Epidermal melanocyte (primary cell): ENCODE measurements around a stretch of chr1.

DNA sequence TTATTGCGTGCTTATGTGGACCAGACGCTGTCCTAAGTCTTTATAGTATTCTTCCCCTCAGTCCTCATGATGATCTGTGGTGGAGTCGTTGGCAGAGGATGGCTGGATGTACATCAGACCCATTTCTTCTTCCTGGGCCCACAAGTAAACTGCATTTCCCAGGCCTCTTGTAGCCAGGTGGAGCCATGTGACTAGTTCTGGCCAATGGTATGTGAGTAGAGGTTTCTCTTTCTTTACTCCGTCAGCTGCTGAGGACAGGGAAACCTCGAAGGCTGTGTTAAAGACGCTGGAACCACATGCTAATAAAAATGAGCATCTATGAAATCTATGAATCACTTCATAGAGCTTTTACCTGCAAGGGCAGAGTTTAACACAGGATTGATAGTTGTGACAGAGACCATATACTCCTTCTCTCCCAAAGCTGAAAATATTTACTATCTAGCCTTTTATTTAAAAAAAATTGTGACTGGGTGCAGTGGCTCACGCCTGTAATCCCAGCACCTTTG, 18.7 kb upstream of the ZNF362 start:
- RRBS = no CpG with 5 or more reads among the region's 7 CpGs

DNA sequence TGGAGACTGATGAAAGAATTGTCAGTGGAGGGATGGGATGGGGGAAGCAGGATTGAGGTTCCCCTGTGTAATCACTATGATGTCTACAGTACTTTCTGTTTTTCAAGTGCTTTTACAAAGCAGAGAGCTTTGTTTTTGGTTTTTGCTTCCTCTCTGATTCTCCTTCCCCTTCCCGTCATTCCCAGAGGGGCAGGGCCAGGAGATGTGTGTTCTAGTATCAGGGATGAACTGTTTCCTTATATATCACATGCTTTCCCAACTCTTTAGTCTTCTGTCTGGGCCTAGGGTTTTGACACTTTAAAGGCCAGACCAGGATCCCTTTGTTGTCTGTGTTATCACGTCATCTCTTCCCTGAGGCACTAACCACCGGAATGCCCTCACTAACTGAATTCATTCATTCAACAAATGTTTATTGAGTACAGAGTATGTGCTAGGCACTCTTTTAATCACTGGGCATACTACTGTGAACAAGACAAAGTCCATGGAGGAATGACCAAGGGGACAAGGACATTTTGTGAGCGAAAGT, 12.2 kb upstream of the ZNF362 start:
- RRBS = no CpG with 5 or more reads among the region's 4 CpGs

DNA sequence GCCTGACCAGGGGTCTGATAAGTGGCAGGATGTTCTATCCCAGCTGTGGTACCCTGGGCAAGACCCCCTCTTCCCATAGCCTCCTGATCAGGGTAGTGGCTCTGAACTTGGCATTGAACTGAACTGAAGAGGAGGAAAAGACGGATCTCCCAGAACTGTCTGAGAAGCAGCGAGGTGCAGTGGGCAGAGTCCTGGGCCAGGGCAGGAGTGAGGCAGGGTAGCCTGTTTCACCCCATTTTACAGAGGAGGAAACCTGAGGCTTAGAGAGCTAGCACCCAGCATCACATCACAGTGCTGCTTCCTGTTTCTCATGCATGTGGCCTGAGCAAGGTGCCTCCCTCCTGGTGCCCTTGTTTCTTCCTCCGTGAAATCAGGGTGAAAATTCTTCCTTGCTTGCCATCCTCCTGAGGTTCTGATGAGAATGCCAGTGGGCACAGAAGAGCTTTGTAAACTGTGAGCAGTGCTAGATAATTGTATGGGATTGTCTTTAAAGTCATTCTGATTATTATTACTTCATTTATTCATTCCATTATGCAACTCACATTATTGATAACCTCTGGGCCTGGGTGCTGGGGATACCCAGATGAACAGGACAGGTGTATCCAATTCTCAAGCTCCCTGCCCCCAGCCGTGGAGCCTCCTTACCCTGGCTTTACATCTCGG, 17.2 kb downstream of the ZNF362 start:
- RRBS = no CpG with 5 or more reads among the region's 5 CpGs

GRCh38 chr1:33299719-33300687, 20.9 kb downstream of the A3GALT2 start:
- RRBS = no CpG with 5 or more reads among the region's 16 CpGs

- RRBS = 10% methylated on average over 16 of the region's 64 CpGs
Observed at GRCh38 chr1:33307028-33307600, 13.8 kb downstream of the A3GALT2 start.

GRCh38 chr1:33345127-33345969, 24.4 kb upstream of the A3GALT2 start:
- RRBS = no CpG with 5 or more reads among the region's 2 CpGs

GRCh38 chr1:33460834-33461472, 11.5 kb upstream of the ZSCAN20 start:
- RRBS = no CpG with 5 or more reads among the region's 3 CpGs

DNA sequence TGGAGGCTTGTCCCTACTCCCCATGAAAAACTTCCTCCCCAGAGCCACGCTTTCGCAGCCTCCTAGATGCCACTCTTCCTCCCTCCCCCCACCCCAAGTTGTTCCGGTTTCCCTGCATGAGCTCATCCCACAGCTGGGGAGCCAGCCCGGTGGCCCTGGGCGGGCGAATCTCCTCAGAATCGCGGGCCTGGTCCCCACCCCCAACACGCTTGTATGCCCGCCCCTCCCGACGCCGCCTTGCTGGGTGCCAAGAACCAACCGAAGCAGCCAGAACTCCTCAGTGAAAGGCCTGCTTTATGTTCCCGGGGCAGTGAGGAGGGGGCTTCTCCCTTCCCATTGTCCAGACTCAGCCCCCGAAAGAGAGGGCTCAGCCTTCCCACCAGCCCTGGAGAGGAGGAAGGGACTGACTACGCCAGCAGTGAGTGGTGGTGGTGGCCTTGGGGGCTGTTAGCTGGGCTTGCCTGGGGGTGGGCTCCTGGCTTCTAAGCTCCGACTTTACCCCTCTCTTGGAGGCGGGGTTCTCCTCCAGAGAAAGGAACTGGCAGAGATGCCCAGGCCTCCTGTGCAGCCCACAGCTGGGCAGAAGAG, 1.8 kb upstream of the CSMD2 start:
- RRBS = no CpG with 5 or more reads among the region's 19 CpGs

- RRBS = no CpG with 5 or more reads among the region's 5 CpGs
Observed at GRCh38 chr1:35177734-35178627, 15.0 kb downstream of the SFPQ start.

DNA sequence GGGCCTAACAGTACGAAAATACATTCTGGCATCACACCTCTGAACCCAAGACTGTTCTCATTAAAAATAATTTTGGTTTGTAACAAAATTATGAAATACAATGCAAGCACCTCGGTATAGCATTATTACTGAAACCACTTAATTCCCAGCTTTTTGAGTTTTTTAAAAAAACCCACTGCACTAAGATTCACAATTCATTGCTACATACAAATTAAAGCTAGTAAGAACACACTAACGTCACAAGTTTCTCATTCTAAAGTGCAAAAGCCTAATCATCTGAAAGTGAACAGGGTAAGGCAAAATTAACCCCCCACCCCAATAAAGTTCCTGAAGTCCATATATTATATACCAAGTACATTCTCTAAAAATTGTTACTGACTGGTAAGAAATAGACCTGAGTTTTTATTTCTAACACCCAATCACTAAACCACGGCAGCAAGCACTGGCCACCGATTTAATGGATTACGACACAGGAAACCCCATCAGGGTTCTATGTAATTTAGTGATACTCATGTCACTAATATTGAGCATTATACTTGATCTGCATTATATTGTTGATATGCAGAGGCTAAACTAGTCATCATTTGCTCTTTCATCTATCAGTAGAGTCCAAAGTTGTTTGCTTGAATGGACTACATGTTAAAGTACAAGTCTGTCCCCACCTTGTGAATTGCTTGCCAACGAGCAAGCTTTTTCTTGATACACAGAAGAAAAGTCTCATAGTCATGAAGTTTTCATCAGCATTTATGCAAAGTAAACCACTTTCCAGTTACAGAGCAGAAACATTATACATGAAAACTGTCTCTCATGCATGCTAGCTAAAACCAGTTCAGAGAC, 13.3 kb downstream of the SFPQ start:
- RRBS = no CpG with 5 or more reads among the region's 7 CpGs

DNA sequence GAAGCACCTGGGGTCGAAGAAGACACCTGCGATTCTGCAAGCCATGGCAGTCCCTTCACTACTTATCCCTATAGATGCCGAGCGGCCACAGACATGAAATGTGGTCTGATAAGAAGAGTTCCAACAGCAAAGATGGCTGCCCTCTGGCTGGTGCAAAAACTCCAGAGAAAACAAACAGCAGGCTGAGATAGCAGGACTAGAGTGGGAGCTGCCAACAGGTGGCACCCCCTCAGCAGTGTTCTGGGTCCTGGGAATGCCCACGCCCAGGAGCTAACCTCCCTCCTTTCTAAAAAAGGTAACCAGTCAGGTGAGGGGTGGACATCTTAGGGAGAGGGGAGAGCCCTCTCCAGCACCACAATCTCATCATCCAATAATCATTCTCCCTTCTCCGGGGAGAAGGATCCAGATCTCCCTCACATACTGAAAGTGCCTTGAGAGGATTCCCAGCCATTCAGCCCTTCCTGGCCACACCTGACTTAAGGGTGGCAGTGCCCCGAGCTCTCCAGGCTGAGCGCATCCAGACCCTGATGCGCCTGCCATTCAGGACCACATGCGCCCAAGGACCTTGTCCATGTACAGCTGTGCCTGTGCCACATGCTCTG, 121.4 kb downstream of the KIAA0319L start:
- RRBS = no CpG with 5 or more reads among the region's 10 CpGs

DNA sequence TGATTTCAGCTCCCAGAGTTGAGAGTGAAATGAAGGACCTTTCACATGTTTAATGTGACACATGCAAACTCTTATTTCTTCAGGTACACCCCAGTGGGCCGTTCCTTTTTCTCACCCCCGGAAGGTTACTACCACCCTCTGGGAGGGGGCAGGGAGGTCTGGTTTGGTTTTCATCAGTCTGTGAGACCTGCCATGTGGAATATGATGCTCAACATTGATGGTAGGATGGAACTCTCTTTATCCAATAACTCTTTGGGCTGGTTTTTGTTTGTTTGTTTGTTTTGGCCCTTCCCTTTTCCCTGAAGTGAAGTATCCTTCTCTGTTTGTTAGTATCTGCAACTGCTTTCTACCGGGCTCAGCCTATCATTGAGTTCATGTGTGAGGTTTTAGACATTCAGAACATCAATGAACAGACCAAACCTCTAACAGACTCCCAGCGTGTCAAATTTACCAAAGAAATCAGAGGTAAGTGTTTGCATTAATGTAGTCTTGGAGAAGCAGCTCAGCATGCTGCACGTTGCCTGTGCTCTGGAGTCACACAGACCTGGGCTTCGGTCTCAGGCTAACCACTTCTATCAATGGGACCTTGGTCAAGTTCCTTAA, 17.9 kb downstream of the AGO4 start:
- RRBS = no CpG with 5 or more reads among the region's 6 CpGs

- RRBS = no CpG with 5 or more reads among the region's 1 CpG
Observed at GRCh38 chr1:35919609-35920328, 11.1 kb upstream of the AGO3 start.

- RRBS = no CpG with 5 or more reads among the region's 3 CpGs
Observed at GRCh38 chr1:35921315-35922039, 9.4 kb upstream of the AGO3 start.

DNA sequence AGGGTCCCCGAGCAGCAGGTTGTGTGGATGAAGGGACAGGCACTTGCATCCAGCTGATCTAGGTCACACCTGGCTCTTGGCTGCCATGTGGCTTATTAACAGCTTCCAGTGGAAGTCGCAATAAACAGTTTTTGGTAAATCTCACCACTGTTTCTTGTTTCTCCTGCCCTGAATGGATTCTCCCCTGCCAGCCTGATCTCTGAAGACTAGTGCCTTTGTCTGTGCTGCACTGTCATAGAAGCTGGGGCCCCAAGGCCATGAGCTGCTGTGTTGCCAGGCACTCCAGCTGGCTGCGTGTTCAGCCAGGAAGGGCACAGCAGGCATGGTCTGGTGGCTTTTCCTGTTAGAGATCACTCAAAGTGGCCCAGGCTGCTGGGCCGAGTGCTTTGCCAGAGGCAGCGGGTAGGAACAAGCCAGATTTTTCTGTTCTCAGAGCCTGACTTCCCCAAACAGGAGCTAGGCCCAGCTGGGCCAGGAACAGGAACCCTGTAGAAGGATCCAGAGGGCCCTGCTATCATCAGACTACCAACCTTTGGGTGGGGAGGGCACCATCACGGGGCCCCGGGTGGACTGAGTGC, 5.2 kb downstream of the ADPRS start:
- RRBS = no CpG with 5 or more reads among the region's 7 CpGs

- RRBS = no CpG with 5 or more reads among the region's 3 CpGs
Observed at GRCh38 chr1:36151941-36152311, 2.6 kb upstream of the TRAPPC3 start.

DNA sequence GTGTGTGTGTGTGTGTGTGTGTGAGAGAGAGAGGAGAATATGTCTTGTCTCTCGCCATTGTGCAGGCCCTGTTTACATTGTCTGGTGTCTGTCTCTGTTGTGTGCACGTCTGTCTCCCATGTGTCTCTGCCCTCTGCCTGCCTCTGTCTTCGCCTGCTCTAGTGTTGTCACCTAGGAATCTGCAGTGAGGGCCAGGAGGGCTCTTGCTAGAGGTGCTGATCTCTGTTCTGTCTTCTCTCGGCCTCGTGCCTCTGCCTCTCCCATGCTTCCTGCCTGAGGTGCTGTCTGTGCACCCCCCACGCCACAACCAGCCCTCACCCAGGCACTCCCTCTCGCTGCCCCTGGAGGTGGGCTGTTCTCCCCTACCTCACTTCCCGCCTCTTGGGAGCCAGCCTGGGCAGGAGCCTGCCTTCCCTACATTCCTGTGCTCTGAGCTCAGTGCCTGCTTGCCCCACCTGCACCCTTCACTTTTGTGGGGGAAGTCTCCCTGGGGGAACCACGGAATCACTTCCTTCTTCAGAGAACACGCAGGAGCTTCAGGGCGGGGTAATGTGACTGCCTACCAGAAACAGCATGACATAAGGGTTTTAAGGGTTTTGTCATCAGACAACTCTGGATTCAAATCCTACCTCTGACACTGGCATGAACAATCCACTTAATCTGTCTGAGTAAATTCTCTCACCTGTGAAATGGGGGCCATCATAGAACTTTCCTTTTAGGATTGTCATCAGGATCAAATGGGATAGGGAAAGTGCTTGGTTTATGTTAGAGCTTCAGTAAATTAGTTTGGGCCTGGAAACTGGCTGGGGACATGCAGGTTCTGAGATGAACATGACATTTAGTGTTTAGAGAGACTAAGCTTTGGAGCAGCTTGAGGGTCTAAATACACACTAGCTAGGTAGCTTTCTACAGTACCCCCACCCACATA, 6.2 kb downstream of the MAP7D1 start:
- RRBS = no CpG with 5 or more reads among the region's 11 CpGs

GRCh38 chr1:36176181-36176882, 20.4 kb downstream of the MAP7D1 start:
- RRBS = 70% methylated on average over 26 of the region's 72 CpGs

DNA sequence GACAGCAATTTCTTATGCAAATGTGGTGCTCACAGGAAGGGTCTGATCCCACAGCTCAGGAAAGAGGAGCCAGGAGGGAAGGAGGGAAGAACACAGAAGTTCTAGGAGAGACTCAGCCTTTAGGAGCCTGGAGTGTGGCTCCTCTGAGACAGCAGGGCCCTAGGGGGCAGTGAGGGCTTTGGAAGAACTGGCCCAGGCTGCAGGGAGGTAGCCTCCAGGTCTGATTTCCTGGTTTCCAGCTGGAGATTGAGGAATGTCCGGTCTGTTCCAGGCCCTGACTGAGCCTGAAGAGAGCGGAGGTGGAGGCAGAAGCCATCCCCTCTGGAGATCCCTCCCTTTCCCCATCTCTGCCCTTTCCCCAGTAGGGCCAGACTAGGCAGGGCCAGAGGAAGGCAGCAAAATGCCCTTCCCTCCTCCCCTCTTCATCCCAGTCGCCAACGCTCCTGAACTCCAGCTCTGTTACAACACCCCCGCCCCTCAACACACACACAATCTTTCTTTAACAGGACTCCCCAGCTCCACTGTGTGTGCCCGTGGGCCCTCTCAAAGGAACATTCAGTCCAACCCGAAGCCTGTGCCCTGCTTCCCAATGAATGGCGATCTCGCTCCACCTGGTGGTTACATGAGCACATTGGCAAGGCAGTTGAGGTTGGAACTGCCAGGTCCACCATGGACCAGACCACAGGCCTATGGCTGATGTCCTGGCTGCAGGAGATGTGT, 31.9 kb downstream of the MAP7D1 start:
- RRBS = no CpG with 5 or more reads among the region's 9 CpGs

DNA sequence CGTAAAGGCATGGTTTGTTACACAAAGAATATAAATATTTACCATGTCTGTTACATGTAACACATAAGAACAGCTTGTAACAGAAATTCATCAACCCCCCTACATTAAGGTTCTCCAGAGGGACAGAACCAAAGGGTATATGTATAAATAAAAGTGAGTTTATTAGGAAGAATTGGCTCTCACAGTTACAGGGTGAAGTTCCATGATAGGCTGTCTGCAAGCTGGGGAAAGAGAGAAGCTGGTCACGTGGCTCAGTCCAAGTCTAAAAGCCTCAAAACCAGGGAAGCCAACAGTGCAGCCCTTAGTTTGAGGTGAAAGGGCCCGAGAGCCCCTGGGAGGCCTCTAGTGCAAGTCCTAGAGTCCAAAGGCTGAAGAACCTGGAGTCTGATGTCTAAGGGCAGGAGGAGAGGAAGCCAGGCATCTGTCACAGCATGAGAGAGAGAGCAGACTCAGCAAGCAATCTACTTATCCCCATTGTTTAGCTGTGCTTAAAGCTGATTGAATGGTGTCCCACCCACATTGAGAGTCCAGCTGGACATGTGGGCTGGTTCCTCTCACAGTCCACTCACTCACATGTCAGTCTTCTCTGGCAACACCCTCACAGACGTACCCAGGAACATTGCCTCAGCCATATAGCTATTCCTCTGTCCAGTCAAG, 15.9 kb downstream of the THRAP3 start:
- RRBS = no CpG with 5 or more reads among the region's 4 CpGs